Right atrium auricular region (tissue), 2 donors: ENCODE measurements around a stretch of chr1.

GRCh38 chr1:161427968-161428515 lies 60.4 kb upstream of the CFAP126 start:
- PRO-cap = no peak
- RAMPAGE, long total RNA, 2 experiments = no peak in any of the 2 experiments

DNA sequence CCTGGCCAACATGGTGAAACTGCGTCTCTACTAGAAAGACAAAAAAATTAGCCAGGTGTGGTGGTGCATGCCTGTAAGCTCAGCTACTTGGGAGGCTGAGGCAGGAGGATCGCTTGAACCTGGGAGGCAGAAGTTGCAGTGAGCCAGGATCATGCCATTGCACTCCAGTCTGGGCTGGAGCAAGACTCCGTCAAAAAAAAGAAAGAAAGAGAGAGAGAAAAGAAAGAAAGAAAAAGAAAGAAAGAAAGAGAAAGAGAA lies 62.9 kb upstream of the CFAP126 start:
- PRO-cap = no peak
- RAMPAGE, long total RNA, 2 experiments = no peak in any of the 2 experiments

GRCh38 chr1:161506224-161507155 lies 1.2 kb downstream of the FCGR2A start:
- PRO-cap = no peak
- RAMPAGE, long total RNA, 2 experiments = no peak in any of the 2 experiments

- PRO-cap = no peak
- RAMPAGE, long total RNA, 2 experiments = no peak in any of the 2 experiments
These were observed 5.6 kb upstream of the HSPA6 start for GRCh38 chr1:161518416-161519470.

DNA sequence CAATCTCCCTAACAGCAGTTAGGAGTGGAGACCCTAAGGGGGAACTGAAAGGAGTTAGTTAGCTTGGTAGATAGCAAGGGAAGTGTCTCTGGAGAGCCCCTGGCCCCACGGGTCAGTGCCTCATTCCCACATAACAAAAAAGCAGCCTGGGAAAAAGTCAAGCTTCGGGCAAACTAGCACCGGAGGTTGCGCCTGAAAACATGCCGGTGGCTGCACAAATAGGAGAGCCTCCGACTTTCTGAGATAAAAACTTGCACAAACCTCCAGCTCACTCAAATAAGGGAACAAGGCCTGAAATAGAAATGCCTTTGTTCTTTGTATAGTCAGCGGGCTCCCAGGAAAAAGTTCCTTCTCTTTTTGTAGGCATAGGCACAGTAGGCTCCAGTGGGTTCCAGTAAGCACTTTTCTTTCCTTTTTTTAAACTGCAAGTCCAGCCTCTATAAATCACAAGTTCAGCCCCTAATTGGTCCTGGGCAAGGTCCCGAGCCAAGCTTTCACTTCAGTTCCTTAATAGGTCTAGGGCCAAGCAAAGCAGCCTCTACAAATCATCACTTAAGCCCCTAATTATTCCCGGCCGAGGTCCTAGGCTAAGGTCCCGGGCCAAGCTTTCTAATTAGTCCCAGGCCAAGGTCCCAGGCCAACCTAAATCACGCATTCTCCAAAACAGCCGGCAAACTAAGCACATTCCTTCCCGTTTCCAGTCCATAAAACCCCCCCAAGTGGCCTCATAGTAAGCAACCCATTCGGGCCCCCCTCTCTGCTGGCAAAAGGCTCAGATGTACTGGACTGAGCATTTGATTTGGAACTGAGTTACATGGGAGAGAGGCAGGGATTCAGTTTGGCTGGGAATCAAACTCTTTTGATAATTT lies 8.5 kb downstream of the HSPA6 start:
- PRO-cap = bidirectional peak, plus-strand start at position 510 of the sequence, minus-strand start at position 378 of the sequence
- RAMPAGE, long total RNA, 2 experiments = no peak in any of the 2 experiments

DNA sequence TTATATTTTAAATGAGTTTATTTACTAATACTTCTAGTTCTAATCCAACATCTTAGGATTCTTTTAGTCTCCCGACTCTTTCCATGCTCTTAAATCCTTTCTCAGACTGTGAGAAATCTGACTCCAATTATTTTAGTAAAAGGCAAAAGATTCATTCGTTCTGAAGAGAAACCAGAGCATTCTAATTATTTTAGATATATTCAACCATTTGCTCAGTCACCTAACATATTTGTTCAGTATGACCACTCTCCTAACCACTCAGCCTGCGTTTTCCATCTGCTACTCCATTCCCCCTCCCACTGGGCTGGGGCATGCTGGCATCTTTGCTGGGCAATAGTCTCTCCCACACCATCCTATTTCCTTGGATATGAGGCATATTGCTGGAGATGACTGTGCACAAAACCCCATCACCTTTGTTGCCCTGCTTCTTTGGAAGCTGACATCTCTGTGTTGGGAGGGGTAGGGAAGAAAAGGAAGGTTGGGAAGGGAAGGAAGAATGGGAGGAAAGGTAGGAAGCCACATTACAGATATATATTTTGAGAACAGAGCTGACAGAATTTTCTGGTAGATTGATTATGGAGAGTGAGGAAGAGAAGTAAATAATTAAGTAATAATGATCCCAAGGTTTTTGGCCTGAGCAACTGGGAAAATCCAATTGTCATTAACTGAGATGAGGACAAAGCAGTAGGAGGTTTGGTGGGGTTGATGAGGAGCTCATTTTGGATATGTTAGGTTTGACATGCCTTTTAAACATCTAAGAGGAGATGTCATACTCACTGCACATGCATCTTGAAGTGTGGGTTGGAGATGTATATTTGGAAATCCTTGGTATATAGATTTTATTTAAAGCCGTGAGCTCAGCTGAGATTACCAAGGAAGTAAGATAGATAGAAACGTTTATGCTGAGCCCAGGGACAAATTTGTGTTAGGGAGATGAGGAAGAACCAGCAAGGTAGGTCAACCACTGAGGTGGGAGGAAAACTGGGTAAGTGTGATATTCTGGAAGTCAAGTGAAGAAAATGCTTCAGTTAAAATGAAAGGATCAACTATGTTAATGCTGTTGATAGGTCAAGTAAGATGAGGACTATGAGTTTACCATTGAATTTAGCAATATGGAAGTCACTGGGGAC lies 10.2 kb downstream of the ATF6 start:
- PRO-cap = no peak
- RAMPAGE, long total RNA, 2 experiments = no peak in any of the 2 experiments

DNA sequence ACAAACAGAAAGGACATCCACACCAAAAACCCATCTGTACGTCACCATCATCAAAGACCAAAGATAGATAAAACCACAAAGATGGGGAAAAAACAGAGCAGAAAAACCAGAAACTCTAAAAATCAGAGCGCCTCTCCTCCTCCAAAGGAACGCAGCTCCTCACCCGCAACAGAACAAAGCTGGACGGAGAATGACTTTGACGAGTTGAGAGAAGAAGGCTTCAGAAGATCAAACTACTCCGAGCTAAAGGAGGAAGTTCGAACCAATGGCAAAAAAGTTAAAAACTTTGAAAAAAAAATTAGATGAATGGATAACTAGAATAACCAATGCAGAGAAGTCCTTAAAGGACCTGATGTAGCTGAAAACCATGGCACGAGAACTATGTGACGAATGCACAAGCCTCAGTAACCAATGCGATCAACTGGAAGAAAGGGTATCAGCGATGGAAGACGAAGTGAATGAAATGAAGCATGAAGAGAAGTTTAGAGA lies 67.1 kb downstream of the ATF6 start:
- PRO-cap = no peak
- RAMPAGE, long total RNA, 2 experiments = no peak in any of the 2 experiments

- PRO-cap = no peak
- RAMPAGE, long total RNA, 2 experiments = no peak in any of the 2 experiments
These were observed 120.0 kb downstream of the NOS1AP start for GRCh38 chr1:162189185-162190111.

GRCh38 chr1:162215730-162216289 lies 146.3 kb downstream of the NOS1AP start:
- PRO-cap = no peak
- RAMPAGE, long total RNA, 2 experiments = no peak in any of the 2 experiments

GRCh38 chr1:162247135-162247817 lies 129.4 kb downstream of the SPATA46 start:
- PRO-cap = no peak
- RAMPAGE, long total RNA, 2 experiments = no peak in any of the 2 experiments

DNA sequence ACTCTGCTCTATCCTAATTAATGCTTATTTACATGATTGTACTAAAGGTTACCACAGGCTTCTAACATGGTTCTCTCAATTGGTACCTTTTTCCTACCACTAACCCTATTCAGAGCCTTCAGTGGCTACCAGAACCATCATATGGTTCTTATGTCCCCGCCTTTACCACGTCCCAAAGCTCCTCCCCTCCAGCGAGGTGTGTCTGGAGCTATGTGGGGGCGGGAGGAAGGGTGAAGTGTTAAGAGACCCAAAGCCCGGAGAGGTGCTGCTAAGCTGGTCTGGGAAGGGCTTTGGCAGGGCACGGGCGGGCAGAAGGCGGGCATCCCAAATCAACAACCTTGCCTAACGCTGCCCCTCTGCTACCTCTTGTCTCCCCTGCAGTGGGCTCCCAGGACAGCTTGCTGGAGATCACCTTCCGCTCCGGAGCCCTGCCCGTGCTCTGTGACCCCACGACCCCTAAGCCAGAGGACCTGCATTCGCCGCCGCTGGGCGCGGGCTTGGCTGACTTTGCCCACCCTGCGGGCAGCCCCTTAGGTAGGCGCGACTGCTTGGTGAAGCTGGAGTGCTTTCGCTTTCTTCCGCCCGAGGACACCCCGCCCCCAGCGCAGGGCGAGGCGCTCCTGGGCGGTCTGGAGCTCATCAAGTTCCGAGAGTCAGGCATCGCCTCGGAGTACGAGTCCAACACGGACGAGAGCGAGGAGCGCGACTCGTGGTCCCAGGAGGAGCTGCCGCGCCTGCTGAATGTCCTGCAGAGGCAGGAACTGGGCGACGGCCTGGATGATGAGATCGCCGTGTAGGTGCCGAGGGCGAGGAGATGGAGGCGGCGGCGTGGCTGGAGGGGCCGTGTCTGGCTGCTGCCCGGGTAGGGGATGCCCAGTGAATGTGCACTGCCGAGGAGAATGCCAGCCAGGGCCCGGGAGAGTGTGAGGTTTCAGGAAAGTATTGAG lies 9.7 kb downstream of the SPATA46 start:
- PRO-cap = no peak
- RAMPAGE, long total RNA, 2 experiments = no peak in any of the 2 experiments

DNA sequence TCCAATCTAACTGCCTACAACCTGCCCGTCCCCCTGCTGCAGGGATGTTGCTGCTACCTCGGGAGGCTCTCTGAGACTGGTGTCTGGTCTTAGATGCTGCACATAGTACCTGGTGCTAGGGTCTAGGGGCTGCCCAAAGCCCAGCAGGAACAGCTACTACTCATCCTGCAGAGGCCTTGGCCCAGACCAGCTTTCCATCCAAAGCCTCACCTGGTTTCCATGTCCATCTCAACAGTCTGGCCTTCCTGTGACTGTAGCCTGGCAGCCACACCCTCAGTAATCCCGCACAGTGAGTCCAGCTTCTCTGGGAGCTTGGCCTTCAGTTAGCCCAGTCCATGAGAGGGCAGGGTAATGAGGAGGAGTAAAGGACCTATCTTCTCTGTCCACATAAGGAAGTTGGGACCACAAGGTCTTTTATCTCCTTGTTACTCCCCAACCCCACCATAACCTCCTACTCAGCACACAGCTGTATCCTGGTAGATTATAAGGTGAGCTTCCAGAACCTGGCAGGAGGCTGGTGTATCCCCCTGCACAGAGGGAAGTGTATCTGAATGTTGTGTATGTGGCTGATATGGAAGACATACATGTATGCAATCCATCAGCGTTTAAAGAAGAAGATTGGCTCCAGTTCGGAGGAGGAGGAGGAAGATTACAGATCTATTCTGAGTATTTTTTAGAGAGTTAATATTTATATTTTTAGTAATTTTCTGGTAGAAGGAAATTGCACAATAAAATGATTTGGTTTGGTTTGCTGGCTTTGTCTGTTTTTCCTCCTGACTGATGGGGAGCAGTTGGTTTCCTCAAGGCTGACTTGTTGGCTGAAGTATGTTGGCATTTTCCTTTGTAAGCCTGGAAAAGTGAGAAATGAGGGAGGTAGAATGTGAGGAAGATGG lies 4.8 kb downstream of the C1orf226 start:
- PRO-cap = no peak
- RAMPAGE, long total RNA, 2 experiments = no peak in any of the 2 experiments

GRCh38 chr1:162609875-162610833 lies 22.1 kb upstream of the DDR2 start:
- PRO-cap = no peak
- RAMPAGE, long total RNA, 2 experiments = no peak in any of the 2 experiments

DNA sequence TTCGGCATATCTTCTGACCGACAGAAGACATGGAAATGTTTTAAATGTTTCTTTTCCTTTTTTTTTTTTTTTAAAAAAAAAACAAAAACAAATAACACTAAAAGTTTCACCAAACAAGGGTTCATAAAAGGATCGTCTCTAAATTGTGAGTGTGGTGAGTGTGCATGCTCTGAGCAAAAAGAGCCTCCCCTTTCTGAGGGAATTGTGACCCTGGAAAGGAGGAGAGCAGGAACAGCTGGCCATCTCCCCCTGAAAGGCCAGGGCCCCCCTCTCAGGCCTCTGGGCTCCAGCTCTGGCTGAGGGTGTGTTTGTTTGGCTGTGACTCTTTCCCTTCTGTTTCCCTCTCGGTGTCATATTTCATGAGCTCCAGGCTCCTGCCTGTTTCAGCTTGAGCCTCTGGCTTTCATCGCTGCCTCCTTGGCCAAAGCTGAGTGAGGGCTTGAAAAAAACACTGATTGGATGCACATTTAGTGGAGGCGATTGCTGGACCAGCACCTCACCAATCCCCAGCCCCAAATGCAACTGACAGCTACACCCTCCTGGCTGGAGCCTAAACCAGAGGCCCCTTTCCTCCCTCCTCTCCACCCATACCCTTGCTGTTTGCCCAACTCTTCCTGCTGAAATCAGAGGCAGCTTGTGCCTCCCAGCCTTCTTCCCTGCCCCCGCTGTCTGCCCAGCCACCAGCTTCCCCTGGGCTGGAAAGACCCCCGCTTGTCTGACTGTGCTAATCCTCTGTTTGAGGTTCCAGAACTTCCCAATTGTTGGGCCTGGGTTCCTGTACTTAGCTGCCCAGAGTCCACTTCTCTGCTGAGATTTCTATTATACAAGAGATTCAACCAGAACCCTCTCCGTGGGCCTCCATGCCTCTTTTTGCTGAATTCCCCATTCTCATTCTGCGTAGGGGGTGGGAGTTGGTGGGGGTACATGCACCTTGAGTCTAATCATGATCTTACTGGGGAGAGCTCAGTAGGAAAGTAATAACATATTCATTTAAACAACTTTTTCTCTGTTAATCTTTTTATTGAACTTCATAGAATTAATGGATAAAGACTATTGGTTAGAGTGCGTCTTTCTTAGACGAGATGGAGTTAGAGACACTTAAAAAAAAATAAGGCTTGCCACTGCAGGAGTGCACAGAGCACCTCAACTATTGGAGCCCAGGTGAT lies 64.3 kb downstream of the DDR2 start:
- PRO-cap = bidirectional peak, plus-strand start at position 626 of the sequence, minus-strand start at position 294 of the sequence
- RAMPAGE, long total RNA, 2 experiments = no peak in any of the 2 experiments

DNA sequence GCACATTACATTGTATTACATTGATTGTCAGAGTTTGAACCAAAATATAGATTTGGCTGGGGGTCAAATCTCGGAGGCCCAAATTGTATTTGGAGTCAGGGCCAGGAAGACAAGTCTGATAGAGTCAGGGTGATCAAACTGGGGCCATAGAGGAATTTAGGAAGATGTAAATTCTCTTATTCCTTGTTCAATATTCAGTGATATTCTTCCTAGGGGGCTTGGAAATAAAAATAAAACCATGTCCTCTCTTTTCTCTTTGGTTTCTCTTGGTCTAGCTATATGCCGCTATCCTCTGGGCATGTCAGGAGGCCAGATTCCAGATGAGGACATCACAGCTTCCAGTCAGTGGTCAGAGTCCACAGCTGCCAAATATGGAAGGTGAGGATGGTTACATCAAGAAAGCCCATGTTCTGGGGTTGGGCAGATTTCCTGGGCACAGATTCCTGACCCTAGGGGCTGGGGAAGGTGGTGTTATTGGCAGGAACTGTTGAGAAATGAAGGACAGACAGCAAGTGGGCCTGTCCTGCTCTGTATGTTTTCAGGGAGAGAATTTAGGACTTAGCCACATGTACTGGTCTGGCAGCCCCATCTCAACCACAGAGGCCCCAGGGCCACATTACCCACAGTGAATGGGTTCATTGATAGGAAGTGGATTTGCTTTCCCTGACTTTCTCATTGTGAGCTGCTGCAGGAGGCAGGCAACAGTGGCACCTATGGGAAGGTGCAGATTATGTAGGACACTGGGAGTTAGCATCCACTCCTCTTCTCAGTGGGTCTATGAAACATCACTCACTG lies 37.5 kb upstream of the HSD17B7 start:
- PRO-cap = no peak
- RAMPAGE, long total RNA, 2 experiments = no peak in any of the 2 experiments

GRCh38 chr1:162771983-162772454 lies 18.5 kb upstream of the HSD17B7 start:
- PRO-cap = no peak
- RAMPAGE, long total RNA, 2 experiments = no peak in any of the 2 experiments

DNA sequence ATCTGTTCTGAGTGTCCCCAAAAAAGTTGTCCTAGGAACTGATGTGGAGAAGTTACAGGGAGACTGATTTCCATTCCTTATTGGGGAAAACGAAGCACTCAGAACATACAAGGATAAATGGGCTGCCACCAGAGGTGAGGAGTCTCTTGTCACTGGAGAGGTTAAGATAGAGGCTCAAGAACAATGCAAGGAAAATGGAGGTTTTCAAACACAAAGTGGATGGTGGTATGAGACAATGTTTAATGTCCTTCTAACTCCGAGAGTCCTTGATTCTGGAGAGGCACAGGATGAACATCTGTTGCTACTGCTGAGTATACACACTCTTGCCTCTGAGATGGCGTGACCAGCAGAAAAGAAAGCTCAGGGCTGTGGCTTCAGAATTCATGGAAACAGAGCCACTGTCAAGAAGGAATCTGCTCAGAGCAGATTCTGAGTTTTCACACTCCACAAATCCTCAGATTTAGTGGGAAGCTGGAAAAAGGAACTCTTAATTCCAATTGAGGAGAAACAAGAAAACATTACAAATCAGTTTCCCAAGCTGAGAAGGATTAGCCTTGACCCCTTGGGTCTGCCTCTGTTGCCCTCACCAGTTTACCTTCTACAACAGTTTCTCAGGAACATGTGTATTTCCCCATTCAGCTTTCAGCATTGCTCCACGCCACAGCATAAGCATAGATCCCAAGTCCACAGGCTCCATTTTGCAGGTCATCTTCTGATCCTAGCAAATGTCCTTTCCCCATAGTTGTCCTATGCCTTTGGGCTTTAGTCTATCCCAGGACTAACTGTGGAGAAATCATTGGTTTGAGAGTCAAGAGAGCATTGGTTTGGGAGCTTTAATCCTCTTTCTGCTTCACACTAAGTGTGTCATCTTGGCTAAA lies 8.9 kb upstream of the HSD17B7 start:
- PRO-cap = no peak
- RAMPAGE, long total RNA, 2 experiments = no peak in any of the 2 experiments

DNA sequence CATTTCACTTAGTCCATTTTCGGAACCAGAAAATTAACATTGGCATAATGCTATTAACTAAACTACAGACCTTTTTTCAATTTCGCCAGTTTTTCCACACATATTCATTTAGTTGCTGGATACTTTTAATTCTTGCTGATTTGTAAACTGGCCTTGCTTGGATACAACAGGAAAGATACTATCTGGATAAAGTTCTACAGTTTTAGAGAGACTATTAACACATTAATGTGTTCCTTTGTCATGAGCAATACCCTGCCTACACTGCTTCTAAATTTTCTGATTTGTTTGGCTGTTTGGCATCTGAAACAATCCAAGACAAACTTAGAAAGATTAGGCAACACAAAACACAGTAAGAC lies 5.7 kb upstream of the HSD17B7 start:
- PRO-cap = no peak
- RAMPAGE, long total RNA, 2 experiments = no peak in any of the 2 experiments

DNA sequence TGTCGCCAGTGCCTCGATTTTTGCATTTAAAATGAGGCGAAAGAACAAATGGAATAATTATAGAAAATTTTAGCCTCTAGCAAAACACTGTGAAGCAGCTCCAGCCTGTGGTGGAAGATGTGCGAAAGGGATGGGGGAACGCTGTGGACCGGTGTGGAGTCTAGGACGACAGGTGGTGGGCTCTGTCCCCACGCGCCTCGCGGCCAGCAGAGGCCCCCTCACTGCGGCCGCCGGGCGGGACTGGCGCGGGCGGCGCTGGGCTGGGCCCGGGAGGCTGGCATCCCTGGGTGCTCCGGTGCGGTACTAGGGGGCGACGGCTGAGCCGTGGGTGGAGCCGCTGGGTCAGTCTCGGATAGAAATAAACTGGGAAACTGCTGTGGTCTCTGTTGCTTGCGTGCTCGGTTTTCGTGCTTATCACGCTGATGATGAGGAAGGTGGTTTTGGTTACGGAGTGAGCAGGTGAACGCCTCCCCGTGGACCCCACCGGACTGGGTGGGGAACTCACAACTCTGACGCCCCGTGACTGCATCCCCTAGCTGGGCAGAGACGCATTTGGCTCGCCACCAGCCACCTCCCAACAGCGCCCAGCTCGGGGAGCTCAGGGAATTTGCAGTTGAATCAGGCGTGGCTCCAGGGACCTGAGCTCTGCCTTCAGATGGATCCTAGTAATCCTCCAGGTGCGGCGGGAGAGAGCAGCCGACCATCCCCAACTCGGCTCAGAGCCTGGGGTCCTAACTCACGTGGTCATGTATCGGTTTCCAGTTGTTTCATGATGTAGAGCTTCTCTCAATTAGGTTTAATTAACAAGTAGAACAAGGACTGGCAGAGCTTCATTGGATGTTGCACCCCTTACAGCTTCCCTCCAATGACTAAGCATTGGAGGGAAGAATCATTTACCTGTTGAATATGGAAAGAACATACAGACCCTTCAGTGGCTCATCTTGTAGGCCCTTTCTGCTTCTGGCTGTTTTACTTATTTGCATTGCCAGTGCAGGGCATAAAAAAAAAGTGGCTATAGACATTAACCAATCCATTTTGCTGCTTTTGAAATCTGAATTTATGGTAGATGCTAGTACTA lies 32.1 kb downstream of the HSD17B7 start:
- PRO-cap = no peak
- RAMPAGE, long total RNA, 2 experiments = no peak in any of the 2 experiments

DNA sequence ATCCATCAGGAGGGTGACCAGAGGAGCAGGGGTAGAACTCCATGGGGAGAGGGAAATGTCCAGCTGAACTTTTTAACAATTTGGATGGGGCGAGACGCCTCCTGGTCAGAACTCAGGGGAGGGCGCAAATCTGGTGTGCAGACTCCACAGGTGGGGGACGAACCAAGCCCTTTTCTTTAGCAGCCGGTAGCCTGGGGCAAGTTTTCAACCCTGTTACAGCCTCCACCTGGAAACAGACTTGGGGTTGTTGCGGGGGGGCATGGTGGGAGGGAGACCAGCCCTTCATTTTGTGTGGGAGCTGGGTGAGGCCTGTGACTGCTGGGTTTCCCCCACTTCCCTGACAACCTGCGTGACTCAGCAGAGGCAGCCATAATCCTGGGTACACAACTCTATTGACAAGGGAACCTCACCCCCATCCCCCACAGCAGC lies 7.8 kb upstream of the CCDC190 start:
- PRO-cap = no peak
- RAMPAGE, long total RNA, 2 experiments = no peak in any of the 2 experiments